ENCODE measurements around a stretch of chr6.

- PRO-cap, 2 experiments, result no peak in any of the 2 experiments
These were observed 86.2 kb downstream of the FKBP5 start for GRCh38 chr6:35602269-35603174.

- PRO-cap, 2 experiments, result peak in 2 of 2 experiments; most common plus-strand start chr6:35731562 (in 2); most common minus-strand start chr6:35731466 (in 1)
These were observed 5.4 kb upstream of the ARMC12 start for GRCh38 chr6:35731419-35731880.

GRCh38 chr6:35810908-35812017, 6.1 kb downstream of the LHFPL5 start:
- PRO-cap, 2 experiments, result no peak in any of the 2 experiments

DNA sequence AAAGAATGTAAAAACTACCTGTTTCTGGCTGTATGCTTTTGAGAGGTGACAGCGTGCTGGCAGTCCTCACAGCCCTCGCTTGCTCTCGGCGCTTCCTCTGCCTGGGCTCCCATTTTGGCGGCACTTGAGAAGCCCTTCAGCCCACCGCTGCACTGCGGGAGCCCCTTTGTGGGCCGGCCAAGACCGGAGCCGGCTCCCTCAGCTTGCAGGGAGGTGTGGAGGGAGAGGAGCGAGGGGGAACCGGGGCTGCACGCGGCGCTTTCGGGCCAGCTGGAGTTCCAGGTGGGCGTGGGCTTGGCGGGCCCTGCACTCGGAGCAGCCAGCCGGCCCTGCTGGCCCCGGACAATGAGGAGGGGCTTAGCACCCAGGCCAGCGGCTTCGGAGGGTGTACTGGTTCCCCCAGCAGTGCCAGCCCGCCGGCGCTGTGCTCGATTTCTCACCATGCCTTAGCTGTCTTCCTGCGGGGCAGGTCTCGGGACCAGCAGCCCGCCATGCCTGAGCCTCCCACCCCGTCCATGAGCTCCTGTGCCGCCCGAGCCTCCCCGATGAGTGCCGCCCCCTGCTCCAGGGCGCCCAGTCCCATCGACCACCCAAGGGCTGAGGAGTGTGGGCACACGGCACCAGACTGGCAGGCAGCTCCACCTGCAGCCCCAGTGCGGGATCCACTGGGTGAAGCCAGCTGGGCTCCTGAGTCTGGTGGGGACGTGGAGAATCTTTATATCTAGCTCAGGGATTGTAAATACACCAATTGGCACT, 10.3 kb upstream of the SRPK1 start:
- PRO-cap, 2 experiments, result no peak in any of the 2 experiments

DNA sequence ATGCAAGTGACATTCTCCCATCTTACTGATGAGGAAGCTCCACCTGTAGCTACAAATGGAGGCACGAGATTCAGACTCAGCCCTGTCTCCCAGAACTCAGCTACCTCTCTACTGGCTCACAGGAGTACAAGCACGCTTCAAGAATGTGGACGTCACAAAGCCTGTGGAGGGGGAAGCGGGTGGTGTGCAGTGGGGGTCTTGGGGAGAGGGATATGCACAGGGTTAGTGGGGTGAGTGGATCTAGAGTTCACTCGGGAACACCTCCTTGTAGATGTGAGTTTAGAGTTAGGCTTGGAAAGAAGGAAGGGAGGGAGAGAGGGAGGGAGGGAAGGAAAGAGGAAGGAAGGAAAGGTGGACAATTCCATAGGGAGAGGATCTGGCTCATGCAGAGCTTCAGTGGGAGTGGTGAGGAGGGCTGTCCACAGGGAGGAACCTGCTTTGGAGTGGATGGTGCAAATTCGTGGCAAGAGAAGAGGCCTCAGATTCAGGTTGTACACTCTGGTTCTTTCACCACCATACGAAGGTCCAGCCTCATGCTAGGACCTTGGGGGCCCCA, 7.4 kb upstream of the MAPK13 start:
- PRO-cap, 2 experiments, result no peak in any of the 2 experiments

DNA sequence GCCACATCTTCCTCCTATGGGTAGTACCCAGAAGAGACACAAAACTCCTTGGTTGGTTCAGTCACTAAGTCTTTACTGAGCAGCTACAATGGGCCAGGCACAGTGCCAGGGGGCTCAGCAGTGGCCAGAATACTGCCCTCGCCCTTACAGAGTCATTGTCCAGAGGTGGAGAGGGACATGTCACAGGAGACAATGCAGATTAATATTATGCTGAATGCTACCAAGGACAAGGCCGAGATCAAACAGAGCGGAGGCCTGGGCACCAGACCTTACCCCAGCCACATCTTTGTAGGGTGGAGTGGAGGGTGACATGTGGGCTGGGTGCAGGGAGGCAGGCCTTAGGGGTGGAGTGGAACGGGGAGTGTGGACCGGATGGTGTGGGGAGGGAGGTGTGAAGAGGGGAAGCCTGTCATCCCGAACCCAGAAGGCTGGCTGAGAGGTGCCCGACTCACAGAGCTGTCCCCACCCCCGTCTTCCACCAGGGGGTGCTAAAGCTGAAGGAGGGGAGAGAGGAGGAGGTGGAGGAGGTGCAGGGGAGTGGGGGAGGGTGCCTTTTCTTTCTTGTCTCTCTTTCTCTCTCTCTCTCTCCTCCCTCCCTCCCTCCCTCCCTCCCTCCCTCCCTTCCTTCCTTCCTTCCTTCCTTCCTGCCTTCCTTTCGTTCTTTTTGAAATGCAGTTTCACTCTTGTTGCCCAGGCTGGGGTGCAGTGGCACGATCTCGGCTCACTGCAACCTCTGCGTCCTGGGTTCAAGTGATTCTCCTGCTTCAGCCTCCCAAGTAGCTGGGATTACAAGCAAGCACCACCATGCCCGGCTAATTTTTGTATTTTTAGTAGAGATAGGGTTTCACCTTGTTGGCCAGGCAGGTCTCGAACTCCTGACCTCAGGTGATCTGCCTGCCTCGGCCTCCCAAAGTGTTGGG, 6.5 kb upstream of the MAPK13 start:
- PRO-cap, 2 experiments, result no peak in any of the 2 experiments

DNA sequence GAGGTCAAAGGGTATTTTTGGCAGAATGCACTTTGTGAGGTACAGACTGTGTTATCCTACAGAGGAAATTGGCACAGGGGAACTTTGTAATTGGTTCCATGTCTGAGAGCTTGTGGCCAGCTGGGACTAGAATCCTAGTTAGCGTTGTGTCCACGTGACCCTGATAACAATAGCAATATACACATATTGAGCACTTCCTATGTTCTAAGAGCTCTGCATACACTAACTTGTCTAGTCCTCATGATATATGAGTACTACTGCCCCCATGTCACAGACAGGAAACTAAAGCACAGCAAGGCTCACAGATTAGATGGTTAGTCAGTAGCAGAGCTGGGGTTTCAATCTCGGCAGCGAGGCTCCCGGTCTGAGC, 1.3 kb downstream of the MAPK13 start:
- PRO-cap, 2 experiments, result peak in 1 of 2 experiments; most common minus-strand start position 162 of the sequence (in 1)

GRCh38 chr6:36285048-36285744, 15.3 kb downstream of the PNPLA1 start:
- PRO-cap, 2 experiments, result no peak in any of the 2 experiments

GRCh38 chr6:36443772-36444892, 1.3 kb downstream of the KCTD20 start:
- PRO-cap, 2 experiments, result no peak in any of the 2 experiments

DNA sequence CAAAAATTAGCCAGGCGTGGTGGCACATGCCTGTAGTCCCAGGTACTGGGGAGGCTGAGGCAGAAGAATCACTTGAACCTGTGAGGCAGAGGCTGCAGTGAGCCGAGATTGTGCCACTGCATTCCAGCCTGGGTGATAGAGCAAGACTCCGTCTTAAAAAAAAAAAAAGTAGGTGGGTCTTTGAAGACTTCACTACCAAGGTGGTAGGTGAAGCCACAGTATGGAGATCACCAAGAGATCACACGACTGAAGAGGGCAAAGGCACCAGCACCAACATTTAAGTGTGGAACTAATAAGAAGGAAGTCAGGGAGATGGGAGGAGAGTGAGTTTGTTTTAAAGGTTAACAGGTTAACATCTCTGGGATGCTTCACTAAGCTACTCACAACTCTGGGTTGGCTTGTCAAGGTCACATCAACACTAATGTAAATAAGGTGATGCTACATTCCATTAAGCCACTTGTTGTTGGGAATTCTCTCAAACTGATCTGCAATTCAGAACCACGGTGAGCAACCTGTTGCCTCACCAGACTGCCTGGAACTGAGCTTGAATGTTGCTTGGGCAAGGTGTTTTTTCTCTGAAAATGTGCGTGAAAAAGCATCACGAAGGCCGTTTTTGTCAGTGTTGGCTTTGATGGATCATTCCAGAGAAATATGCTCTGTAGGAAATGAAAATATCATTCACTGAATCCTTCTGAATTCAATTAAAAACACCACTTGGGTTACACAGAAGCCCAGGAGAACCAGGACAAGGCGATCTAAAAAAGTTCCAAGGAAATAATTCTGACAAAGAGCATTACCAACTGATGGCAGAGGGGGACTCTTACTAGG, 48.7 kb downstream of the KCTD20 start:
- PRO-cap, 2 experiments, result no peak in any of the 2 experiments

DNA sequence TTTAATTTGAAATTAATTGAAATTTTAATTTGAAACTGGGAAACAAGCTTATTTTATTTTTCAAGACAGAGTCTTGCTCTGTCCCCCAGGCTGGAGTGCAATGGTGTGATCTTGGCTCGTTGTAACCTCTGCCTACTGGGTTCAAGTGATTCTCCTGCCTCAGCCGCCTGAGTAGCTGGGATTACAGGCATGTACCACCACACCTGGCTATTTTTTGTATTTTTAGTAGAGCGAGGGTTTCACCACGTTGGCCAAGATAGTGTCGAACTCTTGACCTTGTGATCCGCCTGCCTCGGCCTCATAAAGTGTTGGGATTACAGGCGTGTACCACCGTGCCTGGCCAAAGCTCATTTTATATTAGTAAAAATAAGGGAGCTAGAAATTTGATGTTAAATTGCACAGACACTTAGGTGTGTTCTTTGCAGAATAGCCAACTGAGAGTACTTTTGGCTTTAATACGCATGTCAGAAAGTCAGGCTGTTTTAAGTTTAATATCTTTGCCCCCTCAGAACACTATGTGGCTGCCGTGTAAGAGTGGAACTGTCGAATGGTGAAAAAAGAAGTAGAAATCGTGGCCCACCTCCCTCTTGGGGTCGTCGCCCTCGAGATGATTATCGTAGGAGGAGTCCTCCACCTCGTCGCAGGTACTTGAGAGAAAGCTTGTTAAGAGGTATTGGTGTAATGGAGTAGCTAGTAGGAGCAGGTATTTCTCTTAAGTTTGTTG, 4.3 kb downstream of the SRSF3 start:
- PRO-cap, 2 experiments, result no peak in any of the 2 experiments

- PRO-cap, 2 experiments, result no peak in any of the 2 experiments
These were observed 5.3 kb downstream of the SRSF3 start for GRCh38 chr6:36599386-36599841.

DNA sequence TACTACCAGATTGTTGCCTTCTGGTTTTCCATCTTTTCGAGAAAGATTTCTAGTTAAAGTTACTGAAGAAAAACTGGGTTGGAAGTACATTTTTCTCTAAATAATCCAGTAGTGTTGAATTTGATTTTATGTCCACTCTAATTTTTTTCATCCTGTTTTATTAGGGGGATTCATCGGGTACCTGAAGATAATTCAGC, 10.7 kb downstream of the SRSF3 start:
- PRO-cap, 2 experiments, result no peak in any of the 2 experiments

- PRO-cap, 2 experiments, result no peak in any of the 2 experiments
These were observed 16.4 kb downstream of the CPNE5 start for GRCh38 chr6:36822689-36823376.

DNA sequence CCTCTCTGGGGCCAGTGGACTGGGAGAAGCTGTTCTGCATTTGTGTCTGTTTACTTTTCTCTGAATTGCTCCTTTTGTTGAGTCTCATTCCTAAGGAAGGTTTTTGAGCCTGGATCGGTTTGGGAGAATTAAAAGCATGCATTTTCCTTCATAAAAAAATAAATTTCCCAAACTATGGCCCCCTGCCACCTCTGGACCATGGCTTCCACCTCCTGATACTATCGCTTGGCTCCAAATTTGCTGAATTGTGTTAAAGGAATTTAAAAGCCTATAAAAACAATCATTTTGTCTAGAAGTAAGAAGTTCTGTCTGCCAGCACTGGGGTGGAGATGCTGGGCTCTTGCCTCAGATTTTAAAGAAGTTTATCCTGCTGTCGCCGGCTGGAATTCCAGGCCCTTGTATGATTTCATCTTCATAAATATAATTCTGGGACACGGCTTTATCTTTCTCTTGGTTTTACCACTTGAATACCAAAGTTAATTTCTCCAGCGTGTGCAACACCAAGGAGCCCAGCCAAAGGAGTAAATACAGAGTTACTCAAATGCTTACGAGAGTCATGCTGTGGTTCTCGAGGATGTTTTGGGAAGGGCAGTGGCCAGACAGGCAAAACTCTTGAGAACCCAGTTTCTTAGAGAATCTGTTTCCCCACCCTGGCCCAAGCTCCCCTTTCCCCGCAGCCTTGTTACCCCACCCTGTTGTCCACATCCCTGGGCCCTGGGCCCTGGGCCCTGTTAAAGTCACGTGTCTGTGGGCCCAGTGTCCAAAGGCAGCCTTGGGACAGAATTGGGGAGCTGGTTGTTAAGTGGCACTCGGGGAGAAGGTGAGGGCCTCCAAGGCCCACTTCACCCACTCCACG, 31.8 kb downstream of the C6orf89 start:
- PRO-cap, 2 experiments, result no peak in any of the 2 experiments

DNA sequence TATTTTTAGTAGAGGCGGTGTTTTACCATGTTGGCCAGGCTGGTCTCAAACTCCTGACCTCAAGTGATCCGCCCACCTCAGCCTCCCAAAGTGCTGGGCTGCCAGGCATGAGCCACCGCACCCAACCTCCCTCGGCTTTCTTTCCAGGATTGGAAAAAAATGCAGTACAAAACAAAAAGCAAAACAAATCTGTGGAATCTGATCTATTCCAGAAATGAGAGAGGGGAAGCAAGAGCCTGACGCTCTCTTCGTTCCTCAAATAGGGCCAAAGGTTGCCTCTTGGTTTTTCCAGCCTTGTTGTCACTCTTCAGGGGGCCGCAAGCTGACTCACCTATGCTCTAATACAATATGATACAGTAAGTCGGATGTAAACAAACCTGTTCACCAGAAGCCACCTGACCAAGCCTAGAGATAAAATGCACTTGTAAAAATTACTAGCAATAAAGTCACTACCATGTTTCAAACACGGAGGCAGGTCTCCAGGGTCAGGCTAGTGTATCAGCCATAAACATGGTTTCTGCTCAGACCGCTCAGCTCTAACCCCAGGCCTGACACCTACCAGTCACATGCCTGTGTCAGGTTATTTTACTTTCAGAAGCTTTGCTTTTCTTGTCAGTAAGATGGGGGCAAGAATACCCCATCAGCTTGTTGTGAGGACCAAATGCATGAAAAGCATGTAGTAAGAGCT, 65.4 kb upstream of the PIM1 start:
- PRO-cap, 2 experiments, result peak in 2 of 2 experiments; most common plus-strand start position 462 of the sequence (in 1); most common minus-strand start position 257 of the sequence (in 2)

DNA sequence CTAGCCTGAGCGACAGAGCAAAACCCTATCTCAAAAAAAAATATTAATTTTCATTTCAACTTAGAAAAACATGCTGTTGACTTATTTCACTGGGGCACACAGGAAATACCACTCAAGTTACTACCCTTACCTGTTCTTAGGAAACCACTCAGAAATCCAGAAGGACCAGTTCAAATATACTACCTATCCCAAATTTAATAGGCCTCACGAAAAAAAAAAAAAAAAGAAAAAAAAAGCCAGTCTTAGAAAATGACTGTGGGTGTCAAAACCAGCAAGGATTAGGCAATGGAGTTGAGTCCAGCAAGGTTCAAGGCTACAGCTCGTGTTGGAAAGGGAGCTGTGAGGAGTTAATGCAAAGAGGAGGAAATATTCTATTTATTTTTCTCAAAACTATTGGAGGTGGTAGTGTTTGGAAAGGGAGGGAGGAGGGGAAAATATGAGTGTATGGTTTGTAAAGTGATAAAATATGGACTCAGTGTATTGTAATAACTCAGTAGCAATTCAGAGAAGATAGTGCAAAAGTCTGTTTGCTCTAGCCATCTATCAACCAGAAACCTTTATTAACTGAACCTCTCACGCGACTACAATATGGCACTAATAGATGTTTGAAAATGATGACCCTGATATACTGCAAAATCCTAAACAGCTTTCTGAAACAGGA, 33.7 kb upstream of the PIM1 start:
- PRO-cap, 2 experiments, result no peak in any of the 2 experiments

DNA sequence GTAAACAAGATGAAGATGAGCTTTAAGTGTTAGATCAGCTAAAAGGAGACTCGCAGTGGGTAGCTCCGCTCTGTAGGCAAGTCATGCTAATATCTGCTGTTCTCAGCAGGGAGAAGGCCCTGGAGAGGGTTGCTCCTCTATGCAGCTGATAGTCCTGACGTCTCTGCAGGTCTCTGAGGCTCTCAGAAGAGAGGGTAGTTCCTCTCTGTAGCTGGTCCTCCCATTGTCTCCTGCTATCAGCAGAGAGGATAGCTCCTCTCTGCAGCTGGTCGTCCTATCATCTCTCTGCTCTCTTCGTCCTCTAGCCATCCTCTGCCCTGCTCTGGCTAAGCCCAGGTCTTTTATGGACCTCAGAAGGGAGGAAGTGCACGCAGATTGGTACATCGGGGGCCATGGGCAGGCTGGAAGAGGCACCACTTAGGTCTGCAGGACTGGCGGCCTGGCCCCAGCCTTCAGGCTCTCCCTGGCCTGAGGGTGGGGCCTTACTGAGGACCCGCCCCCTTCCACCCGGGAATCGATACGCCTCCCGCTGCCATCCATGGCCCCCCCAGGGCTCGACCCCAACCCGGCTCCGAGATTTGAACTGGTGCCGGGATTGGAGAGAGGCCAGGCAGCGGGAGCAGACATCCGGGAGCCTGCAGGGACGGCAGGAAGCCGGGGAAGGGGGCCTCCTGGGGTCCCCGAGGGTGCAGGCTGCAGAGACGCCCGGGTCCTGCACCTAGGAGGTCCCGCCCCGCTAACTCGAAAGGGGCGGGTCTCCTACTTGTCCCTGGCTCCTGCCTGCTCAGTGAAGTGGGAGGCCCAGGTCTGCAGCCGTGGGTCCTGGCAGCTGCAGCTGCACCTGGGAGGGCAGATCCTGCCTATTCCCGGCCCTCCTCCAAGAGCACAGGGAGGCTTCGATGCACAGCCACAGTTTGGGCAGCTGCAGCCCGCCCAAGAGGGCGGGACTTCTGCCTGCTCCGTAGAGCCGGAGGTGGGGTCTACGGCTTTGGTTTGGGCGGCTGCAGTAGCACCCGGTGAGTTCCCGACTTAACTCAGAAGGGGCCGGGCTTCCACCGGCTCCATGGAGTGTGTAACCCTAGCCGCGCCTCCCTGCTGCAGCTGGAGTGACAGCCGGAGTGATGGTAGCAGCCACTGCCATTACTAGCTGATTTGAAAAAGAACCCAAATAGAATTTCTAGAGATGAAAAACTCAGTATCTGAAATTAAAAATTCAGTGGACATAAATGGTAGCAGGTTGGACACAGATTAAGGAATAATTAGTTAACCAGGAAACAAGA, 35.4 kb upstream of the TBC1D22B start:
- PRO-cap, 2 experiments, result no peak in any of the 2 experiments

- PRO-cap, 2 experiments, result no peak in any of the 2 experiments
These were observed 852 bp downstream of the RNF8 start for GRCh38 chr6:37354534-37355135.

DNA sequence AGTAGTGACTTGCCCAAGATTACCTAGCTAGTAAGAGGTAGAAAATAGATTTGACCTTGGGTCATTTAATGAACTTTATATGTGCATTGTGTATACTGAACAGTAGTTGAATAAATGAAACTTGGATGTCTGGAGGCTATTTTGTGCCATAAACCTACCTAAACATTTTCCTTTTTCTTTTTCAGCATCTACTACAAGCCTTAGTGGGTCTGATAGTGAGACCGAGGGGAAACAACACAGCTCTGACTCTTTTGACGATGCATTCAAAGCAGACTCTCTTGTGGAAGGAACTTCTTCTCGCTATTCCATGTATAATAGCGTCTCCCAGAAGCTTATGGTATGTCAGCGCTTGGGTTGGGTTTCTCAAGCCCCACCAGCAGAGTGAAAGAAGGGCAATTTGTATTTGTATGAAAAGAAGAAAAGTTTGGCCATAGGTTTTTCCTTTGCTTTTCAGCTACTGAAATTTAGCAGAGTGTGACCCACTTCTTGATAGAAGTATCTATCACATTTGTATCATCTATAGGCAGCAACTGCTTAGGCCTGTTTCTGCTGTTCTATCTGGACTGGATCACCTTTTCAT, 10.9 kb downstream of the CMTR1 start:
- PRO-cap, 2 experiments, result no peak in any of the 2 experiments

All from Colon Carcinoma Metastatic in the Brain (tissue), 2 donors.